Omental fat pad (tissue), 4 donors: ENCODE measurements around the gene FAM237B.

- PRO-cap: no peak
- RAMPAGE, long total RNA, 4 experiments: no peak in any of the 4 experiments
Observed at GRCh38 chr7:87151381-87151824, 850 bp upstream of the DMTF1 start.

DNA sequence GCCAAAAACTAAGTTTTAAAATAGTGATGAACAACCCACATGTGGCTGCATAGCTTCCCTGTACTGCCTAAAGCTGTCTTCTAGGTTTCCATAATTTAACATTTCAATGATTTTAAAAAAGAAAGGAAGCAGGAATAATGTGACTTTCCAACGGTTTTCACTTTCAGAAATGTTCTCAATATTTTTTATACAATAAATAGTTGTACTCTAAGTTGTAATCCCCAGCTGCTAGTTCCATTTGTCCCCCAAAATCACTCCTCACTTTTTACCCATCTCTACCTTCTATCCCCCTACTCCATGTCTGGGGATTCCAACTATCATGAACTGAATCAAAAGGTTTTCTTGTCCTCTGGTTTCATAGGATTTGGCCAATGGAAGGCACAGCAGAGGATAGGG, 64.9 kb downstream of the CROT start:
- PRO-cap: no peak
- RAMPAGE, long total RNA, 4 experiments: no peak in any of the 4 experiments

- PRO-cap: no peak
- RAMPAGE, long total RNA, 4 experiments: no peak in any of the 4 experiments
Observed at GRCh38 chr7:87473281-87473709, 2.2 kb downstream of the ABCB4 start.

- PRO-cap: no peak
- RAMPAGE, long total RNA, 4 experiments: no peak in any of the 4 experiments
Observed at GRCh38 chr7:87599181-87599773, 1.4 kb downstream of the ABCB1 start.

DNA sequence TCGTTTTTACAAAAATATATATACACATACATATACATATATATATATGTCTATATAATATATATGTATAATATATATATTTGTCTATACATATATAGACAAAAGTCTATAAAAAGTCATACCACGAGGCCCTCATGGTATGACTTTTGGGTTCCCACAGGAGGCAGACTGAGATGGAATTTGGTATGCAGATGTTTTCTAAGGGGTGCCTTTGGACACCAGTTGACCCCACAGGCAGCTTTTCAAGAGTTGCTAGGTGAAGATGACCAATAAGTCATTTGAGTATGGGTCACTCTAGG, 23.4 kb upstream of the ADAM22 start:
- PRO-cap: no peak
- RAMPAGE, long total RNA, 4 experiments: no peak in any of the 4 experiments

DNA sequence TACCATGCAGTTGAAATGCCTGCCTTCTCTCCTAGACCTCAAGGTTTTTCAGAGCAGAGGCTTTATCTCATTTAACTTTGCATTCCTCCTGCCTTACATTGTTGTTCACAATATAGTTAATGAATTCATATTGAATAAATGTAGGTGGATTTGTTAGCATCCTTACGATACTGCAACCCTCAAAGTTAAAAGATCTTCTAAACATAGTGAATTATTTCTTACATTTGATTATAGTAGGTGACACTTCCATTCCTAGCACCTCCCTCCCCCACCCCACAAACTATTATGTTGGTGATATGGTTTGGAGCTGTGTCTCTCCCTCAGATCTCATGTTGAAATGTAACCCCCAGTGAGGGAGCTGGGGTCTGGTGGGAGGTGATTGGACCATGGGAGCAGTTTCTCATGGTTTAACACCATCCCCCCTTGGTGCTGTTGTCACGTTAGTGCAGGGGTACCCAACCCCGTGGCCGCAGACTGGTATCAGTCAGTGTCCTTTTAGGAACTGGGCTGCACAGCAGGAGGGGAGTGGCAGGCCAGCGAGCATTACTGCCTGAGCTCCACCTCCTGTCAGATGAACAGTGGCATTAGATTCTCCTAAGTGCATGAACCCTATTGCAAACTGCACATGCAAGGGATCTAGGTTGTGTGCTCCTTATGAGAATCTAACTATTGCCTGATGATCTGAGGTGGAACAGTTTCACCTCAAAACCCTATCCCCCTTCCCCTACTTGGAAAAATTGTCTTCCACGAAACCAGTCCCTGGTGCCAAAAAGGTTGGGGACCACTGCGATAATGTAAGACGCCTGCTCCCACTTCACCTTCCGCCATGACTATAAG, 1.9 kb downstream of the STEAP1 start:
- PRO-cap: no peak
- RAMPAGE, long total RNA, 4 experiments: no peak in any of the 4 experiments

DNA sequence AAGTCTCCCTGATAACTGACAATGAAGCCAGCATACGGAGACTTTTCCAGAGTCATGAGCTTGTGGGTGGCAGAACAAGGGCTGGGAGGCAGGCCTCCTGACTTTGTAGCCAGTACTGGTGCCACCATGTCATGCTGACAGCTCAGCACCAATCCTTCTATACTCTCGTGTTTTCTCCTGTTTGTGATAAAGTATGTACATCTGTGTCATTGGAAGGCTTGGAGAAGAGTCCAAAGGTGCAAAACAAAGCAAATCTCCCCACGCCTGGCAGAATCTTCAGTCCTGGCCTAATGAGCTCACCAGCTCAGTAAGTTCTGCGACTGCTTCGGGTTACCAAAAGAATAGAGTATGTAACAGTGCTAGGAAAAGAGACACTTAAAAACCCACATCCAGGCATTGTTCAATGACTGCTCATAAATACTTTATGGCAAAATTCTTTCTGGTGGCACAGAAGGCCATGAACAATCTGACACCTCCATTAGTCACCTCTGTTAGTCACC, 24.4 kb downstream of the STEAP1 start:
- PRO-cap: no peak
- RAMPAGE, long total RNA, 4 experiments: no peak in any of the 4 experiments

- PRO-cap: no peak
- RAMPAGE, long total RNA, 4 experiments: no peak in any of the 4 experiments
Observed at GRCh38 chr7:90210895-90211436, 574 bp upstream of the STEAP2 start.

GRCh38 chr7:90321052-90321701, at the start of gene FAM237B:
Gene FAM237B (minus strand): TSS chr7:90321304.
- PRO-cap: no peak
- RAMPAGE, long total RNA, 4 experiments: no peak in any of the 4 experiments

- PRO-cap: no peak
- RAMPAGE, long total RNA, 4 experiments: start-site peak on the minus strand in 1 of 4 experiments, at chr7:90597377-90597403 at its widest, 7 reads per replicate
Observed at GRCh38 chr7:90597076-90597839, 1.1 kb downstream of the CDK14 start.

DNA sequence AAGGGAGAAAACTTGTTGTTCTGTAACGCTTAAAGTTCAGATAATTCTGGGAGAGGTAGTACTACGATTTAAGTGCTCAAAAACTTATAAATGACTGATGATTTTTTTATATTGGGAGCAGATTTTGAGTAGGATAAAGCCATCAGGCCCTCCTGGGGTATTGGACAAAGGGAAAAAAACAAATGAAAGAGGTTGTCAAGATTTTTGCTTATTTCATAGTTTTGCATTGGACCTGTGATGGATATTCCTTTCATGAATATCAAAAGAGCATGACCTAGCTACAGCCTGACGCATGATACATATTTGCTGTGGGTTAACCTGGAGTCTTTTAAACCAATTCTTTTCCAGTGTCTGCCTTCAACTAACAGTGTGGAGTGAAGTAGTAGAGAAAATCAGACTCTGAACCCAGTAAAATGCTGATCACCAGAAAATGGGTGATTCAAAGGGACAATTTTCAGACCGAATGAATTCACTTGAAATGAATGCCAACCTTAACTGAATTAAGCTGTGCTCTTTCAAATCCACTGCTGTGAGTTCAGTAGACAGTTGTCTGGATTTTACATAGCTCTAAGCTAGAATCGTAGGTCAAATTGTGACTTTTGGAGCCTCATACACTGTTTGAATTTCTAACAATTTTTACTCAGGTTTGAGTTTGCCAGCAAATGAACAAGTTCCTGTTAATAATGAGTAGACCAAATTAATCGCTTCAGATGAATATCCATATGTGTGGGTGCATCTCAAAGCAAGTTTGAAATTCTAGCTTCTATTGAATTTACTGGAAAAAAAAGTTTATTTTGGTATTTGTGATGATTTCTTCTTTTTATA, 123.0 kb downstream of the CDK14 start:
- PRO-cap: no peak
- RAMPAGE, long total RNA, 4 experiments: no peak in any of the 4 experiments

GRCh38 chr7:92006388-92007116, 65.9 kb downstream of the AKAP9 start:
- PRO-cap: no peak
- RAMPAGE, long total RNA, 4 experiments: no peak in any of the 4 experiments

DNA sequence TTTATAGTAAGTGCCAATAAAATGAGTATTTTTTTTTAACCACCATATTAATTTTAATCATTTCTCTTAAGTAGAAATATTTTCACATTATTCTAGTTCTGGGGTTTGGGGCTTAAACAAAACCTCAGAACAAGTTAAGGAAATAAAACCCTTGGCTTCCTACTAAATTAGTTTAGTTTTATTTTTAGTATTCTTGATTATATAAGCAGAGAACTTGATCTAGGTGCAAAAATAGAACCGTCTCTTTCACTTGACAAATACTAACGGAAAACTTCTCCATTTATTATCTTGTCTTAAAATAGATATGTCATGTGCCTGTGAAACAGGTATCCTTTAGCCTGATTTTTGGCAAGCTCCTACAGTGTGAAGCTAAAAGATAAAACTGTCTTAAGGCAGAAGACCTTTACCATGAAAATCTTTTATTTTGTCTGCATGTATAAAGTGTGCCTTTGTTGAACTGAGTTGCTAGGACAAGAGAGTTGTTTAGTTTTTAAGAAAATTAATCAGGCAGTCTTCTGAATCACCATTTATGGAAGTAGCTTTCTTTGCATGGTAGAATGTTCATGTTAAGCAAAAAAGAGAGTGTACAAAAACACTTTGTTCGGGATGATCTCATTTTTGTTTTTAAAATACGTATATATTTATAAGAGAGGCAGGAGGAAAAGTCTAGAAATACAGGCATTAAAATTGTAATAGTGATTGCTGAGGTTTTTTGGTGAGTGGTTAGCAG, 90.6 kb downstream of the CYP51A1 start:
- PRO-cap: no peak
- RAMPAGE, long total RNA, 4 experiments: no peak in any of the 4 experiments

GRCh38 chr7:92246969-92247332, 1.2 kb downstream of the ANKIB1 start:
- PRO-cap: no peak
- RAMPAGE, long total RNA, 4 experiments: no peak in any of the 4 experiments

GRCh38 chr7:92424280-92424845, 22.9 kb upstream of the GATAD1 start:
- PRO-cap: no peak
- RAMPAGE, long total RNA, 4 experiments: no peak in any of the 4 experiments

GRCh38 chr7:92425374-92425900, 21.8 kb upstream of the GATAD1 start:
- PRO-cap: no peak
- RAMPAGE, long total RNA, 4 experiments: no peak in any of the 4 experiments

DNA sequence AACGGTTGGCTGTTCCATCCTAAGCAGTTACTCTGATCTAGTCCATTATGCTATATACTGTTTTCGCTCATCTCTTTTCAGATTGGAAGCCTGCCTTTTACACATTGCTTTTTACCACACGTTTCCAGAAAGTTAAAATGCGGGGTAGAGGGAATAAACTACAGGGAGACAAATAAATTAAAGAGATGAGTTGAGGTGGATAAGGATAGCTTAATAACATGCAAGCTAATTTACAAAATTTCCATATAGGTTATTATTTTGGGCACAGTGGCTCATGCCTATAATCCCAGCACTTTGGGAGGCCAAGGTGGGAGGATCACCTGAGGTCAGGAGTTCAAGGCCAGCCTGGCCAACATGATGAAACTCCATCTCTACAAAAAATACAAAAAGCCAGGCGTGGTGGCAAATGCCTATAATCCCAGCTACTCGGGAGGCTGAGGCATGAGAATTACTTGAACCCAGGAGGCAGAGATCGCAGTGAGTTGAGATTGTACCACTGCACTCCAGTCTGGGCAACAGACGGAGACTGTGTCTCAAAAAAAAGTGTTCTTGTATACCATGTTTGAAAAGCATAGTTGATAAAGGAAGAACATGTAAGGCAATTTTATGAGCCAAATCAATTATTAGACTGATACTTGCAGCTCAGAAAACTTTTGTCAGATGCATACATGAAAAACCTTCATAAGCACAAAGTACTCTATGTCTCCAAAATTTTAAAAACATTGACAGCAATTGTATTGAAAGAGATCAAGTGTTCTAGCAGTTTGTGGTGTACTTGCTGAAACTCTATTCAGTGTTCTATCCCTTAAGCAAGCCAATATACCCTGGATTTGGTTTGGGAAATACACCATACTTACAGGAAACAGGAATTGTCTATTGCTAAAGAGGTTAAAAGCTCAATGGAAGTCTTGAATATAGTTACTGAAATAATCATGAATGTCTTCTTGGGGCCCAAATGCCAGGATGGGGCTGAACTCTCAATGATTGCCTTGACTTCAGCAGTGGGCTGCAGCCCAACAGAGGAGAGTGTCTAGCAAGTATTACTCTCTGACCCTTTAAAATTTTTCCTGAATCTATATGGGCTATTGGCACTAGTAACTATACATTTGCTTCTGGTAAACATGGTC, 10.9 kb downstream of the RBM48 start:
- PRO-cap: no peak
- RAMPAGE, long total RNA, 4 experiments: no peak in any of the 4 experiments

DNA sequence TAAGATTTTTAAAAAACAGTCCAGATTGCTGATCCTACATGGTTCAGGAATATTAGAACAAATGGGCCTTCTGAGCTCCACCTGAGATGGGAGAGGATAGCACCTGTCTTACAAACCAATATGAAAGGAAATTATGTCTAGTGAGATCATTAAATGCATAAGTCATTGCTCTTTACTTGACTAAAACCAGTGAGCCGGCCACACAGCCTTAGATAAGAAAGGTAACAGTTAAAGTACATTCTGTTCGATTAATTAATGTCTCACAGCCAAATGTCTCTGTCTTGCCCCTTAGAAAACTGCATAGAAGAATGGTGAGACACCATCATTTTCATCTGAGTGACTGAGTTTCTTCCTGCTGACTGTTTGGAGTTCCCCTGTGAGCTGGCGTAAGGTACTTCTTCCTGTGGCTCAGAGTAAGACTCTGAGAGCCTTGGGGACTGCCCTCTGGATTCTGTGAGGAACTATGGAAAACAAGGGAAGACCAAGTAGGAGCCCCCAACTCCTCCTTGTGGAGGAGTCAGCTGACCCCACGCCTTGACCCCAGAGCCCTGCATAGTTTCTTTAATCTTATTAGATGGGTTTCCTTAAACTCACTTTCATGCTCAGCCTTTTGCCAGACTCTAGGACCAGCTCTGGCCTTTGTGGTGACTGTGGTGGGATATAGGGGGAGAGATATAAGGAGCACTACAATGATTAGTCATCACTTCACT, 51.6 kb upstream of the FAM133B start:
- PRO-cap: no peak
- RAMPAGE, long total RNA, 4 experiments: no peak in any of the 4 experiments

- PRO-cap: no peak
- RAMPAGE, long total RNA, 4 experiments: no peak in any of the 4 experiments
Observed at GRCh38 chr7:92723780-92724464, 112.5 kb downstream of the CDK6 start.

GRCh38 chr7:92834868-92835877, 1.2 kb downstream of the CDK6 start:
- PRO-cap: no peak
- RAMPAGE, long total RNA, 4 experiments: no peak in any of the 4 experiments